Gastroesophageal sphincter (tissue), 4 donors: ENCODE data around the genes ANKRD66, TNFRSF21, GLYATL3, TFAP2B and IL17F.

DNA sequence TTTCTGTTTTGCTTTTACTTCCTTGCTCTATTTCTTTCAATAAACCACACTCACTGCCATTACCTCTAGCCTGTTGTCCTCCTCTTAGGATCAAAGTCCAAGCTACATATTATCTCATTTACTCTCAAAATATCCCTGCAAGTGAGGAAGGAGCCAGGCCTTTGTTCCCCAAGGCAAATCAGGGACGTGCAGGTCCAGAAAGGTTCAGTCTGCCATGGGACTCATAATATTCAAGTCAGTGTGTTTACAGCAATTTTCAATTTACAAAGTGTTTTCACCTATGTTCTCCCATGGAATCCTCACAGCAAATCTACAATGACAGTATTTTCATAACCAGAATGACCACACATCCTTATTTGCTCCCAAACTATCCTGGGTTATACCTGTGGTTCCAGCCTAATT, 3.9 kb downstream of the CLIC5 start:
- PRO-cap = no peak
- RAMPAGE, long total RNA, 4 experiments = no peak in any of the 4 experiments

- PRO-cap = no peak
- RAMPAGE, long total RNA, 4 experiments = start-site peak on the minus strand in 1 of 4 experiments, at chr6:46161435-46161633 at its widest, 5 reads per replicate
Observed at GRCh38 chr6:46161018-46161760, 9.6 kb downstream of the ENPP5 start.

DNA sequence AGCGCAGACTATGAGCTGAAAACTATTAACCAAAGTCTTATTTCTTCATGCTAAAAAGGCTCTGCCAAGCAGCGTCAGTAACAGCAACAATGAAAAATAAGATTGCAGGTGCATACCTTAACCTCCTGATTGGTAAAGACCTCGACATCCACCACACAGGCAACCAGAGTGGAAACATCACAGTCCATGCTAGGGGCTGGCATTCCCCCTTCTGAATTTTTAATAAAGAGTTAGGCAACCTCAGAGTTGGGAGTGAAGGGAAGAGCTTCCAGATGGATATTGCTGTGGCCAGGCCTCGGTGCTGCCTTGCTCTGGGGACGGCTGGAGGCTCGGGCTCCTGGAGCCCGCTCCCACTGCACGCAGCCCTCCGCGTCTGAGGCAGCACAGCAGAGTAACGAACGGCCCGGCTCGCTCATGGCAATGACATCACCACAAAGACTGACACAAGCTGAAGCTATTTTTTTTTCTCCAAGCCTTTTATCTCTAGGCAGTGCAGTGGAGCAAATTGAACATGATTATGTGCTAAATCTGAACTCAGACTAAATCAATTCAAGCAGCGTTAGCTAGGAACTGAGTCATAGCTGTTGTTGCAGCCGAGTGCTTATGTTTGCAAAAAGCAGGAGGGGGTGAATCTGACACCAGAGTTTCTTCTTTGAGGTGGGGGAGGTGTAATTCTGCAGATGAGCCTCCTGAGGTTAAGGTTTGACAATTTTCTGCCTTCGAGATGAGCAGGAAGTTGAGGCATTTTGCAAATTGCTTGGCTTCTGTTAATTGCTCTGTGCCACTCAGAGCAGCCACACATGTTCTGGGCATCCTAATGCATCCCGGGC, 154.7 kb upstream of the ENPP5 start:
- PRO-cap = no peak
- RAMPAGE, long total RNA, 4 experiments = no peak in any of the 4 experiments

DNA sequence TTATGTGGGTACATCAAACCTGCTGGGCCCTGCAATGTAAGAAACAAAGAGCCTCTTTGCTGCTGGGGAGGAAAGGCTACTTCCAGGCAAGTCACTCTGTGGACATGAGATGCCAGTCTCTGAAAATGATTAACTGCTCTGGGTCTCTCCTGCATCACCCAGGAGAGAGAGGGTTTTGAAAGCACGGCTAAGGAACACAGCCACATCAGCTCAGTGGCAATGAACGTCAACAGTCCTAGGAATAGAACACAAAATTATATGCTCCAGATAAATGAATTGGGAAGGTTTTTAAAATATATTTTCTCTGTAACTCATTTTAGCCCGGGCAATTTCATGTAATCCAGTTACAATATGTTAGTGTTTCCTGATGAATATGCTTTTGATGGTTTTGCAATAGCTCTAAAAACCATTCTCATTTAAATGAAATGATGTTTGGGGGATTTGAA, 112.0 kb downstream of the RCAN2 start:
- PRO-cap = no peak
- RAMPAGE, long total RNA, 4 experiments = no peak in any of the 4 experiments

DNA sequence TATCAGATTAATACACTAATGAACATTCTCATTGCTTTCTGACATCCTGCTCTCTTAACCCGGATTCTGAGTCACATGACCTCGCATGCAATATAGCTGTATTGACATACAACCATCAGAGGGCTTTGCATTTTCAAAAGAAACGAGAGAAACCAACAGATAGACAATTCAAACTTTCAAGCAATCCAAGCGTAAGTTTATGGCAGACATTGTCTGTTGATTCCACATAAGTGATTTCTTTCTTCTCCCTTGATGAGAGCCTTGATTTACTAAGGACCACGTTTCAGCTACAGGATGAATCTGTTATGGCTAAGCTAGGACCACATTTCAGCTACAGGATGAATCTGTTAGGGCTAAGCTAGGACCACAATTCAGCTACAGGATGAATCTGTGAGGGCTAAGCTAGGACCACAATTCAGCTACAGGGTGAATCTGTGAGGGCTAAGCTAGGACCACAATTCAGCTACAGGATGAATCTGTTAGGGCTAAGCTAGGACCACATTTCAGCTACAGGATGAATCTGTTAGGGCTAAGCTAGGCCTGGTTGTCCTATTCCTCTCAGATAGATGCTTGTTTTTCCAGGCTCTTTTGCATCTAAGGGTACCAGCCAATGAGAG, 63.5 kb downstream of the RCAN2 start:
- PRO-cap = no peak
- RAMPAGE, long total RNA, 4 experiments = no peak in any of the 4 experiments

- PRO-cap = no peak
- RAMPAGE, long total RNA, 4 experiments = no peak in any of the 4 experiments
Observed at GRCh38 chr6:46510516-46511006, 19.3 kb upstream of the RCAN2 start.

DNA sequence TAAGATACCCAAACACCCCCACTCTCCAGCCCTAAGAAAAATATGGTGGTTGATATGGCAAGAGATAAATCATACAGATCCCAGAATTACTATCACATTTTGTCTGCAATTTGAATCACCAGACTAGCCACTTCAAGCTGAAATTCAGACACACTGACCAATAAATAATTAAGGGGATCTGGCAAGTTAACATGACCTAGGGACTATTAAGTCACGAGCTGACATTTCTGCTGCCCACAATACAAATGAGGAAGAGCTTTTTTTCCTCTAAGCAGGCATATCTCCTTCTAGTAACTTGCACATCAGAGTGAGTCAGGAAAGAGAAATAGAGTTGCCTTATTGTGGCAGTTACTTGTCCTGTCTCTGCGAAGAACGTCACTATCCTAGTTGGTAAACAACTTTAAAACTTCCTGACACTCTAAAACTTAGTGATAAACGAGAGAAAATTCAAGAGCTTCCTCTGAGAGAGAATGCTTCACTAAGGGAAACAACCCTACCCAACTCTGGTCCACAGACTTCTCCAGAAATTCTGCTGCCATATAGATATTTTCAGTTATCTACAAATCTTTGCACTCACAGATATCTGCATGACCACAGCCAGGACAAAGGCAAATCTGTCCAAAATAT, 4.2 kb downstream of the PLA2G7 start:
- PRO-cap = no peak
- RAMPAGE, long total RNA, 4 experiments = no peak in any of the 4 experiments

DNA sequence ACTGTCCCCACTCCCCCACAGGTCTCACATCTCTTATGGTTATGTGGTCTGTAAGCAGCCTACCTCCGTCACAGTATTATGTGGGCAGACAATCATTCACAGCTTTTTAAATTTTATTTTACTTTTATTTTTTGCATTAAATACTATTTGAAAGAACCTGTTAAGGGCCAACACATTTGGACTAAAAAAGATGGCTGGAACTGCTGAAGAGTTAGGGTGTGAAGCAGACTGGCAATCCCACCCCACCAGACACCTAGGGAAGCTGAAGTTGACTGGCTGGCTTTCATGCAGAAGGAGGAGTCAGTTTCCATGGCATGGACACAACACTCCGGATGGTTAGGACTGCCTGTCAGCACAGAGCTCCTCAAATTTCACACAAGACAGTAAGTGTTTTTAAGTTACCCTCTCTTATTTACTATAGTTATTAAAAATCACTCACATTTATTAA, at the start of gene ANKRD66:
Gene ANKRD66 (plus strand): TSS at position 326 of the 448 bp plus-strand sequence.
- PRO-cap = no peak
- RAMPAGE, long total RNA, 4 experiments = no peak in any of the 4 experiments

GRCh38 chr6:47197957-47198603, 111.6 kb downstream of the TNFRSF21 start:
- PRO-cap = no peak
- RAMPAGE, long total RNA, 4 experiments = no peak in any of the 4 experiments

DNA sequence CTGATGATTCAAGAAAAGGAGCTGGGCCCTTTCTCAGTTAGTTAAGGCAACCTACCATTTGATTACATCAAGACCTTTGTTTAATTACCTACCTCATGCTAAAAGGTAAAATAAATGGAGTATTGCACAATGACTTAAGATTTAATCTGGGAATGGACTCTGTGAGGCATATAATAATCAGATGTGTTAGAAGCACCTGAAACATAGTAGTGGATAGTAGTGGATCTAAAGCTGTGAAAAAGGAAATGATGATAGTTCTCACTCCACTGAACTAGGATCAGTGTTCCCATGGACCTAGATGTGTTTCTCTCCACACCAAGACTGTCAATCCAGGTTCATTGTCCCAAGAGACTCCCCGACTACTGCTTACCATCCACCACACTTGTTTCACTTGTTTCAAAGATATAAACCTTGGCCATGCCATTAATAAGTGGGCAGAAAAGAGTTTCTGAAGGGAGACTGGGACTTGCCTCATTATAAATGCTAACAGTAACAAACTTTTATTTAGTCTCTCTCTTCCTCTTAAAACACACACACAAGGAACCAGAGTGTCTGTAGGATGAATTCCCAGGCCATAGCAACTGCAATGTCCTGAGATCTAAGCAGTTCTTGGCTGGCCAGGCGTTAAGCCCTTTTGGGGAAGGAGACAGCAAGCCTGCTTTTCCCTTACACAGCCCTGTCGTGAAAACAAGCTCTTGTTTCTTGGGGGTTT, 1.9 kb downstream of the TNFRSF21 start:
- PRO-cap = no peak
- RAMPAGE, long total RNA, 4 experiments = no peak in any of the 4 experiments

- PRO-cap = unidirectional peak, plus-strand start at chr6:47309368; unidirectional peak, minus-strand start at chr6:47309905
- RAMPAGE, long total RNA, 4 experiments = start-site peak on the minus strand in 3 of 4 experiments, at chr6:47309780-47309953 at its widest, 42 to 95 reads per replicate
Observed at GRCh38 chr6:47309043-47310173, at the start of gene TNFRSF21. Gene TNFRSF21 (minus strand): TSS chr6:47309905.

DNA sequence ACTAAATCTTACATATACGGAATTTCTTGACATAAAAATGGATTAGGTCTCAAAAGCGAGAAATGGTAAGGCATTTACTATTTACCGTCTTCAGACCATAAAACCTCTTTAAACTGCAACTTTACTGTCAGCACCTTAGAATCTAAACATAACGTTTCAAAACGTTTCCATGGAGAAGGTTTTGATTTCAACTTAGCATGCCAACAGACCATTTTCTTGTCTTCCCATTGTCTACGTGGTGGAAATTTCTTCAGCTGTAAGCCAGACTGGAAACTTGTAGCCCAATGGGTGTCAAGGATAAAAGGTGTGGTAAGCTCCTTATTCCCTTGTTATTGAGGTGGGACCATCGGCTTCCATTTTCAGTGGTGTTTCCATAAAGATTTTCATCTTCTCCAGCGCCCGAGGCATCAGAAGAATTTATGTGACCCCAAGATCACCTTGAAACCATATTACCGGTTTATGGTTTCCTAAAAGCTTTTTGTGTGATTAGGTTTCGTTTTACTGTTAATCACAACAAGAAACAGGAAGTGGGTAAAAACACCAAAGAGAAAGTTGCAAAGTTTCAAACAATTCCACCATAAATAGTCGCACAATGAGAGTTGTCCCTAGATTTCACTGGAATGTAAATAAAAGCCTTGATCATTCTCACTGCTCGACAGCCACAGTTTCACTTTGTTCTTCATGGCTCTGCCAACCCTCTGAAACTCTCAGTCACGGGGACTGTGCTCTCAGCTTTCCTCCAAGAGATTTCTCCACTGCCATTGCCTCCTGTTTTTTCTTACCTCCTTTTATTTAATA, 63.0 kb upstream of the CD2AP start:
- PRO-cap = no peak
- RAMPAGE, long total RNA, 4 experiments = no peak in any of the 4 experiments

GRCh38 chr6:47701076-47701634, 2.8 kb downstream of the ADGRF4 start:
- PRO-cap = no peak
- RAMPAGE, long total RNA, 4 experiments = no peak in any of the 4 experiments

GRCh38 chr6:48389388-48389955, 278.5 kb upstream of the PTCHD4 start:
- PRO-cap = no peak
- RAMPAGE, long total RNA, 4 experiments = no peak in any of the 4 experiments

DNA sequence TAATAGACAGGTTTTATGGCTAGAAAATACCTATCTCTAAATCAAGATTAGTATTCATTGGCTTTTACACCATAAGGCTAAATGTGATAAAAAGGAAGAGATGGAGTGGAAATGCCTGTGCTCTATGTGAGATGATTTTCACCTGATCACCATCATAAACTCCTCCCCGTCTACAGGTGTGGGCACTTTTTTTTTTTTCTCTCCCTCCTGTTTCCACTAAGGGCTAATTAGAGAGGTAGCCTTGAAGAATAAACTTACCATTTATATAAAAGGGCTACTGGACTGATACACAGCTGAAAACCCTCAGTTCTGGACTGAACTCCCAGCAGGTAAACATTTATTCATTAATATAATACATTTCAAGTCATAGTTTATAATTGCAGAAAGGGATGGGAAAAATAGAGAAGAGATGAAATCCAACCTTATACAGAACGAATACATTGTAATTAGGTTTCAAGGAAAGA, at the start of gene GLYATL3:
Gene GLYATL3 (plus strand): TSS at position 210 of the 464 bp plus-strand sequence.
- PRO-cap = no peak
- RAMPAGE, long total RNA, 4 experiments = no peak in any of the 4 experiments

- PRO-cap = no peak
- RAMPAGE, long total RNA, 4 experiments = no peak in any of the 4 experiments
Observed at GRCh38 chr6:49764458-49765069, 20.4 kb upstream of the CRISP3 start.

DNA sequence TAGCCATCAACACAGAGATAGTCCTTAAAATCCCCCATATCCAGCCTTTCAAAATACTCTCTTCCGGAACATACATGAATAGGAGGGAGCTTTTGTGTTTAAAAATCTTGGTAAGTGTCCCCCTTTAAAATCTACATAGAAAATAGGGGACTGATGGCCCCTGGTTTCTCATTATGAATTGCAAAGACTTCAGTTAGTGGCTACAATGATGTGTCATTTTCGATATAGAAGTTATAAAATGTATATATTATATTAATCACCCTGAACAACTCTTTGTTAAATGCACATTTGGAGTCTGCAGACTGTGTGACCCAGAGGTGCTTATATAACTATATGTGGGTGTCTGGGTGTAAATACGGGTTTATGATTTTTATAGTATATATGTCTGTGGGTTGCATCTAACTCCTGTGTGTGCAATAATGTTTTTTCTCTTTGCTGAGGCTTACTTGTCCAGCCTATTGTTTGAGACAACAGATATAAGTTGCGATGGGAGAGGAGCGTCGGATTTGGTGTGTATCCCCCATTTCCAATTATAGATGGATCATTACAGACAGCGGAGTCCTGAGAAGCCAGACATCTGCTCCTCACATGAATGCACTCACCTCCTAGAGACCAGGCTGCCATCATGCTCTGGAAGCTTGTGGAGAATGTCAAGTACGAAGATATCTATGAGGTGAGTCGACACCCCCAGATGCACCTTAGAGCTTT, at the start of gene TFAP2B:
Gene TFAP2B (plus strand): TSS at position 572 of the 708 bp plus-strand sequence.
- PRO-cap = no peak
- RAMPAGE, long total RNA, 4 experiments = no peak in any of the 4 experiments

GRCh38 chr6:51025584-51025999, 206.9 kb downstream of the TFAP2B start:
- PRO-cap = no peak
- RAMPAGE, long total RNA, 4 experiments = no peak in any of the 4 experiments

DNA sequence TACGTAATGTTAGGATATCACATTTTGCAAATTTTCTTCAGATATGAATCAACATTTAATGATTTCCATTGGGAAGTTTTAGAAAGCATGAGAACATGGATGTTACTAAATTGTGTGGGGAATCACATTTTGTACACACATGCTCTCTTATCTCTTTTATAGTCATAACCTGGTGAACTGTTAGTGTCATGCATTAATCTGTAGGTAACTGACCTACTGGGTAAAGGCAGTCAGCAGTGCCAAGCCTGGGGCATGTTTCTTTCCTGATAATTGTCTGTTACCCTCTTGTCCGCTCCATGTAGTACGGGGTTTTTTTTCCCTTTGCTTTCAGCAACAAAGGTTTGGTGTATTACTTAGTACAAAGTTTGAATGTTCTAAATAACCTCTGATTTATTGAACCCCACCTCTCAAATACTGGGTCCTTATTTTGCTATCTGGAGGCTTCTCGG, 498.9 kb downstream of the TFAP2B start:
- PRO-cap = no peak
- RAMPAGE, long total RNA, 4 experiments = no peak in any of the 4 experiments

DNA sequence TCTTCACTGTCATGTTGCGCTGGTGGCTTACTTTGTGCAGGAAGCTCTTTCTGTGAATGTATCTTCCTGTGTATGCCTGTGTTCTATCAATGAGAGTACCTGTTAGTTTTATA, at the start of gene IL17F:
Gene IL17F (minus strand): TSS at position 84 of the 113 bp plus-strand sequence.
- PRO-cap = no peak
- RAMPAGE, long total RNA, 4 experiments = no peak in any of the 4 experiments